Gallbladder (tissue), 1 donor: ENCODE measurements around a stretch of chr11.

DNA sequence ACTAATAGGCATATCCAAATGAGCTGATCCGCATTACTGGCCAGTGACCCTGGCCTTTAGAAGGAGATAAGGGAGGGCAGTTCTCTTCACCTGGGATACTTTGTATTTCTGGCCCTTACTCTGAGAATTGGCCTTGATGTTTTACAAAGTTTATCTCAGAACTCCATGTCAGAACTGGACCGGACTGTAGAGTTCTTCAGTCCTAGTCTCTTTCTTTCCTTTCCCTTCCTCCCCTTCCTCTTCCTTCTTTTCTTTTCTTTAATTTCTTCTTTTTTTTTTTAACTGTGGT lies 788 bp downstream of the TLCD5 start:
- PRO-cap, result no peak

GRCh38 chr11:120357603-120358533 lies 21.7 kb downstream of the ARHGEF12 start:
- PRO-cap, result no peak

GRCh38 chr11:120385065-120385571 lies 48.9 kb downstream of the ARHGEF12 start:
- PRO-cap, result no peak

- PRO-cap, result no peak
These were observed 171.9 kb downstream of the GRIK4 start for GRCh38 chr11:120683438-120683862.

GRCh38 chr11:120829287-120829577 lies 194.7 kb upstream of the TBCEL start:
- PRO-cap, result no peak

- PRO-cap, result no peak
These were observed 61.9 kb upstream of the SC5D start for GRCh38 chr11:121230710-121231128.

GRCh38 chr11:121234967-121235544 lies 57.5 kb upstream of the SC5D start:
- PRO-cap, result no peak

DNA sequence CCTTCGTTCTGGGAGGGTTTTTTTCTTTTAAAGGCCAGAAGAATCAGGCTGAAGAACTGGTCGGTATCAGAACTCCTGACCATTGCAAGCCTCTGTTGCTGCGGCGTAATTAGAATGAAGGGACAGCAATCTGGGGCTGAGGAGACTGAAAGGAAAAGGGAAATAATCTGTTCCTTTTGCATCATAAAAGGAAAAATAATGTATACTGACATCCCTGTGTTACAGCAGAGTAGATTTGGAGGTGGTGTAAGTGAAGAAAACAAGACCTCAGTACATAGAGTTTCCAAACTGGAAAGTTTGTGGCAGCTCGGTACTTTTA lies 728 bp downstream of the SC5D start:
- PRO-cap, result no peak

DNA sequence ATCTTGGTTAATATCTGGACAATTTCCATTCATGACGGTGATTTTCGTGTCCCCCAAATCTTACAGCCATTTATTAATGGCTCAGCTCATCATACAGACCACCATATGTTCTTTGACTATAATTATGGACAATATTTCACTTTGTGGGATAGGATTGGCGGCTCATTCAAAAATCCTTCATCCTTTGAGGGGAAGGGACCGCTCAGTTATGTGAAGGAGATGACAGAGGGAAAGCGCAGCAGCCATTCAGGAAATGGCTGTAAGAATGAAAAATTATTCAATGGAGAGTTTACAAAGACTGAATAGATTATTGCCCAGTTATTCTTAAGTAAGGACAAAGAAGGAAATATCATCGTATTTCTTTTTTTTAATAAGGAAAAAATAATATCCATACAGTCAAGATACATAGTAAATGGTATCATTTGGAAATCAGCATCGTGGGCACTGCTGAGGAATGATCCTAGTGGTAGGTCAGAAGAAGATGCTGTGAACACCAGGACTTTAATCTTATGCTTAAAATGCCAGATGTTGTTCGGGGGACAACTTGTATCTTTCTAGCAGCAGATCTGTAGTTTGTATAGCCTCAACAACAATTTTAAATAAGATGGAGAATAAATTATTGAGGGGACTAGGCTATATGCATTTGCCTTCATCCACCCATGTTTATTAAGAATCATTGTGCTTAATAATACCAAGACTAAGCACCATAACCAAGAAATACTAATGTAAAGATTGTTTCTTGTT lies 14.8 kb downstream of the SC5D start:
- PRO-cap, result no peak

DNA sequence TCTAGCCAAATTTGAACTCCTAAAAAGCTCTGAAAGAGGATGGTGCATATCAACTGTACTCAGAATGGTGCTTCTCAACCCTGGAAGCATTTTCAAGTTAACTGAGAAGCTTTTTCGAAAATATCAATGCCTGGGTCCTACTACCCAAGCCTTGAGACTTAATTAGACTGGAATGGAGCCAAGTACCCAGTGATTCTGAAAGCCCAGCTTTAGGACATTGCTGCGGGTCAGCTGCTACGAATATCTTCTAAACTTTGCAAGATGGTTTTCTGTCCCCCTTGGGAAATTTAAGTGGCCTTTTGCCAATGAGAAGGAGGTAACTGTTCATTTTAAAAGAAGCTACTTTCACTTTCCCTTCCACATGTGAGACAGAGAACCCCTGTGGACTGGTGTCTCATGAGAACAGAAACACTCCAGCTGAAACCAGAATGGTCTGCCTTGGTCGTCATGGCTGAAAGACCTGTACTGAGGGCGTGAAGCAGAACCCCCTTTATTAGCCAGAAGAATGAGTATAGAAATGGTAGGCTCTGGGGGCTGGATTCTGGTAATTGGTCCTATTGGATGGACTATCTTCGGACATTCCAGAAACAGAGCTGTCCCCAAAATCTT lies 74.9 kb downstream of the SC5D start:
- PRO-cap, result no peak

- PRO-cap, result no peak
These were observed 6.9 kb upstream of the SORL1 start for GRCh38 chr11:121445025-121445746.

DNA sequence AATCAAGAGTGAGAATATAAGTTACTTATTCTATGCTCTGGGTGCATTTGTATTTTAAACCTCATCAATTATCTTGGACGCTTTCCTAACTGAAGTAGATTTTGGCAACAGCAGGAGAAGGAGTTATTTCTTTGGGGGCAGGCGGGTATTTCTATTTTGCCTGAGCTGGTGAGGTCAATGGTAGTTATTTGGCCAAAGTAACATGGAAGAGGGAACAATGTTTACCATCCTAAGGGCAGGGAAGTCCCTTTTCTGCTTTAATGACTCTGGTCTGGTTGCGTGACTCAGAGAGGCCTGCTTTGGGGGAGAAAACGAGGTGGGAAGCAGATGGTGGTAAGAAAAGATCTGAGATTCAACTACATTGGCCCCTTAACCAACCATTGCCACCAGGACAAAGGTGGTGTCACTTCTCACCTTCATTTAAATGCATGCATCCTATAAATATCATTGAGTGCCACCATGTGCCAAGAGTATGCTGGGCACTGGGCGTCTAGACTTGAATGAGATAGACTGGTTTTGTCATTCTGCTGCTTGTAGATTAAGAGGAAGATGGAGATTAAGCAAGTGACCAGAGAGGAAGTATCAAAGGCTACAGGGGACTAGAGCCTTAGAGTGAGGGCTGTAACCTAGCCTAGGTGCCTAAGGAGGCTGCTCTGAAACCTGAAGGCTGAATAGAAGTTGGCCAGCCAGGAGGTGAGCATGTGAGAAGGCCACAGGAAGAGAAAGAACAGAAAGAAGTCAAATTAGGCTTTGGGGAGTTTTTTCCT lies 3.7 kb upstream of the SORL1 start:
- PRO-cap, result no peak

GRCh38 chr11:121454342-121454595 lies 2.2 kb downstream of the SORL1 start:
- PRO-cap, result no peak

DNA sequence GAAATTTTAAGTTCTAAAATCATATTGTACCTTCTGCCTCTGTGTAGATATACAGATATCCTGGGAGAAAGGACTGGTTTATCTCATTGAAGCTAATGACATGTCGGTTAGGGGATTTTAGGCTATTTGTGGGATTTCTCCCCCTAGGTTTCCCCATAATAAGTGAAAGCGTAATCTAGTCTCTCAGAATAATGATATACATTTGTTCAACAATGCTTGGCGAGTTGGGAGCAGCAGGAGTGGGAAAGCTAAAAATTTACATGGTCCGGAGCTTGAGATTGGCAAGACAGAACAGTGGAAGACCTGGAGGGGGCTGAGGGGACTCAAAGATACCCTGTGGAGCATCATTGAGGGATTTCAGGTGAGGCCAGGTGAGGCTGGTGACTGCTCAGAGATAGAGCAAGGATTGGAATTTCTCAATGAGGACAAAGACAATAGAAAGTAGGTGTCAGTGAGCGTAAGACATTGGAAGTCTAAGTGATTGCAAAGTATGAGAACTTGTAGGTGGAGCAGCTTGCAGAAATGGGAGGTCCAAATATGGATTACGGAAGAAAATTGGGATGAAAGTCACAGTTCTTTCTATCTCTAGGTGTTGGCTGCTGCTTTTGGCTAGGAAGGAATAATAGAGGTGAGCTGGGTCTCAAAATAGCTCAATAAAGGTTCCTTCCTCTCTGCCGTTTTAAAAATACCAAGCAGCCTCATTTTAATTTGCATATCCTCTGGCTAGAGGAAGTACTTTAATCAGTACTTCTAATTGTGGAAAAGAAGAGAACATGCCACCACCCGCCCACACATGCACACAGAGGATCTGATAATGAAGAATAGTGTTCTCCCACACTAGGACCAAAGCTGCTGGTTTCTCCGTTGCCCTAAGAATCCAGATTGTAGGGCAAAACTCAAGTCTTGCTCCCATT lies 42.3 kb downstream of the SORL1 start:
- PRO-cap, result no peak

GRCh38 chr11:121545514-121546111 lies 93.5 kb downstream of the SORL1 start:
- PRO-cap, result no peak

DNA sequence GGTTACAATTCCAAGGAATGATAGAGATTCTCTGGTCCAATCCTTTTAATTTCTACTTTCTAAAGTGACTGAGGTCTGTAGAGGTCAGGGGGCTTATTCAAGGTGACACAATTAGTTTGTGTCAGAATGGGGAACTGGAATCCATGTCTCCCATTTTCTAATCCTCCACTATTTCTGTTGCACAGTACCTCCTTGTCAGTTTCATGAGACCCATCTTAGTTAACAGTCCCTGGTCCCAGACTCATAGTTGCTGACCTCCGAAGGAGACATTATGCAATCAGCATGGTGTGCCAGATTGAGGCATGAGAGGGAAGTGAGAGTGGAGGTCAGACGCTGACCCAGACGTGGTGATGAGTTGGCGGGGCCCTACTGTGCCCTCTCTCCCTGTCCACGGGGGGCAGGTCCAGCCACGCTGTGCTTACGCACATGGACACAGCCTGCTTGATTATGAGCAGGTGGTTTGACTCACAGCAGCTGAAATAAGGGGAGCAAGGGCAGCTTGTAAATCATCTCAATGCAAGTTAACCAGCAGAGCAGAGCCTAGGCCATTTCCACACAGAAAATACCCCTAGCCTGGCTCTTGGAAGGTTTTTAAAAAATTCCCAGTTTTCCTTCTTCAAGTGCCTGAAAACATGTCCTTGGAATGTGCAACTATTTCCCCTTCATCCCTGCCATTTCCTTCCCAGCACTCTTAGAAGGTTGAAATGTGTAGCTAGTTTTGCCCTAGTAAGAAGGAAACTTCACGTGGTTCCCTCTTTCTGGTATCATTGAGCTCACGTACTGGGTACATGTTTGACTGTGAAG lies 123.2 kb downstream of the SORL1 start:
- PRO-cap, result no peak

DNA sequence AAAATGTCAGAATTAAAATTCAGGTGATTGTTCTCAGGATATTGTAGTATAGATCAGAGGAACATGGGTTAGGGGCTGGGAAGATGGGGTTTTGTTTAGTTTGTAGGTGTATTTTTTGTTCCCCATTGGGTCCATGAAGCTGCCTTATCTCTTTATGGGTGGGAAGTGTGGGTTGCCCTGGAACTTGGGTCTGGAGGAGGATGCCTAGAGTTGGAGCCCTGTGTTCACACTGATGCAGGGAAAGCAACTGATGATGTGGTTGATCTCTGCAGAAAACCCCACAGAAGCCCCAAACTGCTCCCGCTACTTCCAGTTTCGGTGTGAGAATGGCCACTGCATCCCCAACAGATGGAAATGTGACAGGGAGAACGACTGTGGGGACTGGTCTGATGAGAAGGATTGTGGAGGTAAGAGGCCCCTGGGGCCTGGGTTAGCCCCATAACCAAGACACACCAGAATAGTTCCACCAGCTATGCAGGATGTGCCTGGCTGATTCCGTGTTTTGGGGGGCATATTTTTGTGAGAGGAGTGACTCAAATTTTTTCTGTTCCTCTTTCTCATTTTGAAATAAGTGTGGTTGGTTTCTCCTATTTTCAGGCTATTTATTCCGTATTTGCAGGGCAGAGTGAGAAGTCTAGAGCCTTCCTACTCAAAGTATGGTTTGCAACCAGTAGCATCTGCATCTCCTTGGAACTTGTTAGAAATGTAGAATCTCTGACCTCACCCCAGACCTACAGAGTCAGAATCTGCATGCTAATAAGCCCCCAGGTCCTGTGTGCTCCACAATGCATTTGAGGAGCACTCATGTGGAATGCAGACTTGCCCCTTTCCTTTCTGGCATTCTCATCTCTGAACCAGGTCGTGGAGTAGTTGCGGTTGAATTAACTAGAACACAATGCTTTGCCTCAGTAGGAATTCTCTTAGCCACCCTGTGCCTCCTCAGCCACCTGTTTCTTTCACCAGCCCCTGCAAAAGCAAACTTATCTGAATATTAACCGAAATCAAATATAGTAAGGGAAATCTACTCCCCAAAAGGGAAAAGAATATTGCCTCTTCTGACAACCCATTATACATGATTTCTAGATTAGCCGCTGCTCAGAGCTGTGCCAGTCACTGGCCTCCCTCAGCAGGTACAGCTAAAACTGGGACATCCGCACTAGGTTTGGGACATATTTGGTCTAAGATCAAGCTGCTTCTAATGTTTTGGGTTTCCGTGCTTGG lies 138.1 kb downstream of the SORL1 start:
- PRO-cap, result no peak

DNA sequence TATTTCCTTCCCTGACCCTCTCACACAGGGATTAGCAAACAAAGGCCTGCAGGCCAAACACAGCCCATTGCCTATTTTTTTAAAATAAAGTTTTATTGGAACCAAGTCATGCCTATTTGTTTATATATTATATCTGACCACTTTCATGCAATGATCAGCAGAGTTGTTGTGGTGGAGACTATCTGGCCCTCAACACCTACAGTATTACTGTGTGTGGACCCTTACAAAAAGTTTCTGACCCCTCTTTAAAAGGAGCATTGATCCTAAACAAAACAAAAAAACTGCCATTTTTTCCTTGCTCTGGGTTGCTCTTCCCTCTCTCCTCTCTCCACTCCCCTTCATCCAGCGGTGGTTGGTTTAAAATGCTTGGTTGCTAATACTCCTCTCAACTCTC lies 168.0 kb downstream of the SORL1 start:
- PRO-cap, result no peak

- PRO-cap, result no peak
These were observed 219.3 kb downstream of the SORL1 start for GRCh38 chr11:121671025-121672233.

- PRO-cap, result no peak
These were observed 26.0 kb downstream of the BLID start for GRCh38 chr11:122089929-122090577.